Neural cell (in vitro differentiated cells): Measurements from ENCODE around the gene SLC22A7.

GRCh38 chr6:43169907-43170617 is 1.0 kb upstream of the SRF start:
- RAMPAGE, long total RNA = no peak

DNA sequence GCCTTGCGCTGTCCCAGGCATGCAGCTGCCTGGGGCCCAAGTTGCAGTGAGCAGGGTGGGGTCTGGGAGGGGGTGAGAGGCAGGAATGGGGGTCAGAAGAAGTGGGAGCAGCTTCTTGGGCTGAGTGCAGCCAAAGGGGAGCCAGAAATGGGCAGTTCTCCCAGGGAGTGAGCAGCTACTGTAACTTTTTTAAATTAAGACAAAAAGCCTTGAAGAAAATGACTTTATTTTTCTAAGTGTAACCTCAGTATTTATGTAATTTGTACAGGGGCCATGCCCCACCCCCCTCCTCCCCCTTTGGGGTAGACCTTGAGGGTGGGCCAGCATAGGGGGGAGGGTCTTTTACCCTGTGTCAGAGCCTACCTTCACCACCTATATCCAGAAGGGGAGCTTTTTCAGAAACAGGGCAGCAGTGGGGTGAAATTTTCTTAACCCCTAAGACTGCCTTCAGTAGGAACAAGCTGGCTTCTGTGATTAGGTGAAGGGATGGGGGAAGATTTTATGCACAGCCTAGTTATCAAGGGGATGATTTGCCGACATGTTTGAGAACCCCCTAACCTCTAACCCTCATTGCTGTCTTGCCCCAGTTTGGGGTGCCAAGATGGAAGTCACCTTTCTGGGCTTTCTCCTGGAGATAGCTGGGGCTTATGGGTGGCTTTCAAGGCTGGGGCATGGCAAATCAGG is 1.5 kb upstream of the CUL9 start:
- RAMPAGE, long total RNA = no peak

DNA sequence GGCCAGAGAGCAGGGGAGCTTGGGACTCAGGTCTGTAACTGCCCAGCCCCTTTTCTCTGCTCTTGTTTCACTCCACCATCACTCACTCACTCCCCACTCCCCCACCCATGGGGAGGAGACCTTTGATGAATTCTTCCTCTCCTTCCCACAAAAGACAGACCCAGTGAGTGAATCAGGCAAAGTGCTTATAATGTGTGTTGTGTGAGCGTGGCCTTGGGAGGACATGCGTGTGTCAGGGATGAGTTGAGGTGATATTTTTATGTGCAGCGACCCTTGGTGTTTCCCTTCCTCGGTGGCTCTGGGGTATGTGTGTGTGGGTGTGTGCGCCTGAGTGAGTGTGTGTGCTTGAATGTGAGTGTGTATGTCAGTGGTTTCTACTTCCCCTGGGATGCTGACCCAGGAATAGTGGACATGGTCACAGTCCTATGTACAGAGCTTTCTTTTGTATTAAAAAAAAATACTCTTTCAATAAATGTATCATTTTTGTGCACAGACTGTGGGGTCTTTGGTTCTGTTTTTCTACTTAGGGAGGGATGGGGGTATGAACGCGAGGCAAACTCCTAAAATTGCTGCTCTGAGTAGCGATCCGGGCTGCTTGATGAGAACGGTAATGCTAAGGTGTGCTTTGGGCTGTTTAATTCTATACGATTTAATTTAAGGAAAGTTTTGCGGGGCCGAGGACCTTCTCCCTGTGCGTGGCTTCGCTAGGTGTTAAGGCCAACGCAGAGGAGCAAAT is 815 bp upstream of the CUL9 start:
- RAMPAGE, long total RNA = no peak

GRCh38 chr6:43204949-43205519 is 23.0 kb downstream of the CUL9 start:
- RAMPAGE, long total RNA = no peak

- RAMPAGE, long total RNA = no peak
Observed at GRCh38 chr6:43205830-43206199, 23.5 kb downstream of the DNPH1 start.

GRCh38 chr6:43222947-43223506 is 6.3 kb downstream of the DNPH1 start:
- RAMPAGE, long total RNA = no peak

- RAMPAGE, long total RNA = no peak
Observed at GRCh38 chr6:43250857-43251473, 7.7 kb downstream of the TTBK1 start.

- RAMPAGE, long total RNA = no peak
Observed at GRCh38 chr6:43267643-43268129, 24.4 kb downstream of the TTBK1 start.

GRCh38 chr6:43297550-43298942 is at the start of gene SLC22A7:
SLC22A7 (plus strand) TSS chr6:43298260.
- RAMPAGE, long total RNA = no peak

DNA sequence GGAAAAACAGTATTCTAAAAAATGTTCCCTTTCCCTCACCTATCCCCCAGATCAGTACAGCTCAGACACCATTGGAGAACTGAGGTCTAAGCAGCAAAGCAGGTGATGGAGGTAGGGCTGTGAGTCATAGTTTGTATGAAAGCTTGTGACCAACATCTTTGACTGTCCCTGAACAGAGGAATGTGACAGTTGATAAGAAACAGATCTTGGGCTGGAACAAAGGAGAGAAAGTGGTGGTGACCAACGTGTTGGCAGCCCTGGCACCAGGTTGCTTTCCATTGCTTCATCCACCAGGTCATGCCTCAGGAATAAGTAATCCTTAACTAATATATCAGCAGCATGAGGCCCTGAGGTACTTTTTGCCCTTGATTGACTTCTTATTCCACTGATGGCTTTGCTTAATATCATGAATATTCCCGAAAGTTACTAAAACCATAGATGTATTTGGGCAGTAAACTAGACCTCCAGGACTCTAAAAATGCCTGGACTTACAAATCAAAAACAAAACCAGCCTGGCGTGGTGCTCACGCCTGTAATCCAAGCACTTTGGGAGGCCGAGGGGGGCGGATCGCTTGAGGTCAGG is 20.0 kb upstream of the CRIP3 start:
- RAMPAGE, long total RNA = no peak

DNA sequence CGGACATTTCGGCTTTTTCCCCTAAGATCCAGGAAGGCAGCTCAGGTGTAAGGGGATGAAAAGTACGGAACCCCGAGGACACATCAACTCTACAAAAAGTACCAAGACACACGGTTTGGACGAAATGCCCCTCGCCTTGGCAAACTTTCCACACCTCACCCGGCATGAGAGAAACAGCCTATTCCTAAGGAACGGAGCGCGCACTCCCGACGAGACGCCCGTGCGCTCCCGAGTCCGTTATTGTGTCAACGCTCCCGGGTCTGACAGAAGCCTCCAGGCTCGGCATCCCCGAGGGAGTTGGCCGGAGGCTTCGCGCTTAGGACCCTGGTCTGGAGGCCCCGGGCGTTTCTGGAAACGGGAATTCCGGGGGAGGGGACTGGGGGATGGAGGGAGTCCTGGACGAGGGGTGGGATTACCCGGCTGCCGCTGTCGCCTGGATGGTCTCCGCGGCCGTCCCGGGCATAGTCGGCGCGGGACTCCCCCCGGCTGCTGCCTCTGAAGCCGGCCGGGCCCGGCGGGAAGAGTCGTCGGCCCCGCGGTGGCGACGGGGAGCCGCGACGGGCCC is 814 bp downstream of the ZNF318 start:
- RAMPAGE, long total RNA = no peak

GRCh38 chr6:43436827-43437494 is 9.6 kb downstream of the ABCC10 start:
- RAMPAGE, long total RNA = no peak

- RAMPAGE, long total RNA = no peak
Observed at GRCh38 chr6:43528116-43528851, 11.4 kb downstream of the POLR1C start.

DNA sequence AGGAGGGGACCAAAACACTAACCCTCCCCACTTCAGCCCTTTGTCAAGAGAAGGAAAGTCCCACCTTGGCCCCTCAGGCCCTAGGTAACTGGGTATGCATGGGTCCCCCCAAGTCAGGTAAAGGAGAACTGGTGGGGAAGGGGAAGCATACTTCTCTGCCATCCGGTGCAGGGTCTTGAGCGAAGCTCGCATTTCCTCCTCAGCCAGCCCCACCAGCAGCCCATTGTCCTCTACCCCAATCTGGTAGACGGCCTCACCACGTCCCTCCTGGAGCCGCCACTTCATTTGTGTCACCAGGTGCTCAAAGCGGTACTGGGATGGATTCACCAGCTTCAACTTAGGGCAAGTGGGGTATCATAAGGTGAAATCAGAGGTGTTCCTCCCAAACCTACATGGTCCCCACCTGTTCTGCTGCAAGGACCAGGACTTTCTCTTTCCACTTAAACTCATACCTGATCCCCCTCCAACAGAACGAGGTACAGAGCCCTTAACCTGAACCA is 2.9 kb downstream of the GTPBP2 start:
- RAMPAGE, long total RNA = no peak

GRCh38 chr6:43781827-43782225 is 11.8 kb downstream of the VEGFA start:
- RAMPAGE, long total RNA = no peak

DNA sequence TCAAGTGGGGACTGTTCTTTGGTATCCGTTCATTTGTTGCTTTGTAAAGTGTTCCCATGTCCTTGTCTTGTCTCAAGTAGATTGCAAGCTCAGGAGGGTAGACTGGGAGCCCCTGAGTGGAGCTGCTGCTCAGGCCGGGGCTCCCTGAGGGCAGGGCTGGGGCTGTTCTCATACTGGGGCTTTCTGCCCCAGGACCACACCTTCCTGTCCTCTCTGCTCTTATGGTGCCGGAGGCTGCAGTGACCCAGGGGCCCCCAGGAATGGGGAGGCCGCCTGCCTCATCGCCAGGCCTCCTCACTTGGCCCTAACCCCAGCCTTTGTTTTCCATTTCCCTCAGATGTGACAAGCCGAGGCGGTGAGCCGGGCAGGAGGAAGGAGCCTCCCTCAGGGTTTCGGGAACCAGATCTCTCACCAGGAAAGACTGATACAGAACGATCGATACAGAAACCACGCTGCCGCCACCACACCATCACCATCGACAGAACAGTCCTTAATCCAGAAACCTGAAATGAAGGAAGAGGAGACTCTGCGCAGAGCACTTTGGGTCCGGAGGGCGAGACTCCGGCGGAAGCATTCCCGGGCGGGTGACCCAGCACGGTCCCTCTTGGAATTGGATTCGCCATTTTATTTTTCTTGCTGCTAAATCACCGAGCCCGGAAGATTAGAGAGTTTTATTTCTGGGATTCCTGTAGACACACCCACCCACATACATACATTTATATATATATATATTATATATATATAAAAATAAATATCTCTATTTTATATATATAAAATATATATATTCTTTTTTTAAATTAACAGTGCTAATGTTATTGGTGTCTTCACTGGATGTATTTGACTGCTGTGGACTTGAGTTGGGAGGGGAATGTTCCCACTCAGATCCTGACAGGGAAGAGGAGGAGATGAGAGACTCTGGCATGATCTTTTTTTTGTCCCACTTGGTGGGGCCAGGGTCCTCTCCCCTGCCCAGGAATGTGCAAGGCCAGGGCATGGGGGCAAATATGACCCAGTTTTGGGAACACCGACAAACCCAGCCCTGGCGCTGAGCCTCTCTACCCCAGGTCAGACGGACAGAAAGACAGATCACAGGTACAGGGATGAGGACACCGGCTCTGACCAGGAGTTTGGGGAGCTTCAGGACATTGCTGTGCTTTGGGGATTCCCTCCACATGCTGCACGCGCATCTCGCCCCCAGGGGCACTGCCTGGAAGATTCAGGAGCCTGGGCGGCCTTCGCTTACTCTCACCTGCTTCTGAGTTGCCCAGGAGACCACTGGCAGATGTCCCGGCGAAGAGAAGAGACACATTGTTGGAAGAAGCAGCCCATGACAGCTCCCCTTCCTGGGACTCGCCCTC is 14.7 kb downstream of the VEGFA start:
- RAMPAGE, long total RNA = no peak

DNA sequence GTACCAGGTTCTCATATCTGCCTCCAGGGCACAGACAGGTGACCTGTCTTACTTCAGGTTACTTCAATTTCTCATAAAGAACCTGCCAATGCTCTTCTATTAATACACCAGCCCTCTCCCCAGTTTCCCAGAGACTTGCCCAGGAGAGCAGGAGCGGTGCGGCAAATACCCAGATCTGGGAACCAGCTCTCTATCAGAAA is 102.0 kb downstream of the VEGFA start:
- RAMPAGE, long total RNA = no peak

- RAMPAGE, long total RNA = no peak
Observed at GRCh38 chr6:43915835-43916705, 146.1 kb downstream of the VEGFA start.

DNA sequence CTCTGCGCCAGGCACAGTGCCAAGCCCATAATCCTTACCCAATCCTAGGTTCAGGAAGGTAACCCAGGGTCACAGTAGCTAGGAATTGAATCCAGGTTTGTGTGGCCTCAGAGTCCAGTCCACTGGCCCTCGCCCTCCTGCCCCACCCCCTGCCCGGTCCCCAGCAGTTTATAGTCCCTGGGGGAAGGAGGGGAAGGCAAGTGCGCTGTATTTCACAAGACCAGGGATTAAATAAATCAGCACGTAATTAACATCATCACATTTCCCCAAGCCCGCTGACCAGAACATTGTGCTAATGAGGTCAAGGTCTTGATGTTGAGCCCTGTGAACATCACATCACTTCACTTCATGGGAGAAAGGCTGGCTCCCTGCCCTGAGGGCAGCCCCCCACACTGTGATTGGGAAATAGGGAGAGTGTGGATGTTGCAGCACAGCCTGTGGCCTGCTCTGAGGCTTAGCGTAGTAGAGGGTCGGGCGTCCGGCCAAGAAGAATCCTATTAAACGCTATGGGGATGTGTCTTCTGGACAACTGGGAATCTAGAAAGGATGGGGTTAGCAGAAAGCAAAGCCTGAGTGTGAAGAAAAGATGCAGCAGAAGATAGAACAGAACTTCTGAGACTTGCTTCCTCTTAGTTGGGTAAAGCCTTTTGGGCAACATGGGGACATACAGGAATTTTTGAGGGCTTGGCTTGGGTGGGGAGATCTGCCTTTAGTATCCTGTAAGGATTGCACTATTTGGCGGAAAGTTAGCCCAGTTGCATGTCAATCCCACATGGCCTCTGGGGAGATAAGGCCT is 147.5 kb downstream of the VEGFA start:
- RAMPAGE, long total RNA = no peak

- RAMPAGE, long total RNA = no peak
Observed at GRCh38 chr6:44041419-44042106, 85.7 kb downstream of the MRPL14 start.